Glomerular endothelial cell (primary cell): ENCODE measurements around a stretch of chr9.

DNA sequence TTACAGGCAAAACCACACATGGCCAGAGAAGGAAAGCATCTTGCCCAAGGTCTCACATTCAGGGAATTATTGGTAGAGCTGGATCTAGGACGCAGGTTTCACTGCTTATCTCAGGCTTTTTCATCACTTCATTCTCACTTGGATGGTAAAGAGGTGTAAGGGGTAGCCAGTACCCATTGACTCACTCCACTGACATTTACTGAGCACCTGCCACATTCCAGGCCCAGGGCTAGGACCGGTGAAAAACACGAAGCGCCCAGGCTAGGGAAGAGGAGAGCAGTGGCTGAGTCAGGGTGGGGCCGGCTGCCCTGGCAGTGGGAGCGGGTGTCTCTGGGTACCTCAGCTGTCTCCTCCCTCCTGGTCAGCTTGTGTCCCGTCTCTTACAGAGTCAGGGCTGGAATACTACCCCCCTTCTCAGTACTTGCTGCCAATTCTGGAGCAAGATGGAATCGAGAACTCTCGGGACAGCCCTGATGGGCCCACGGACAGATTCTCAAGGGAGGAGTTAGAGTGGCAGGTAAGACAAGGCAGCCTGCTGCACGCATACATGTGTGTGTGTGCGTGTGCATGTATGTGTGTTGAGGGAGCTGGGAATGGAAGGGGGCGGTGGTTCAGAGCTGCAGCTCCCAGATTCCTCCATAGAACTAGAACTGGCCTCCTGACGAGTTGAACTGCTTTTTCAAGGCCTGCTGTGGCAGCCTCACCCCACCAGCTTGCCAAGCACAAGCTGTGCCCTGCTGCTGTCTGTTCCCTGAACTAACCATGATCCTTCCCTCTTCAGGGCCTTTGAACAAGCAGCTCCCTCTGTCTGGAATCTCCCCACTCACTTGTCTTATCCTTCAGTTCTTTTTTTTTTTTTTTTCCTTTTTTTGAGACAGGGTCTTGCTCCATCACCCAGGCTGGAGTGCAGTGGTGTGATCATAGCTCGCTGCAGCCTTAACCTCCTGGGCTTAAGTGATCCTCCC lies 22.4 kb downstream of the LRSAM1 start:
- RAMPAGE, long total RNA: no peak

- RAMPAGE, long total RNA: no peak
These were observed 2.5 kb downstream of the NIBAN2 start for GRCh38 chr9:127566192-127566888.

DNA sequence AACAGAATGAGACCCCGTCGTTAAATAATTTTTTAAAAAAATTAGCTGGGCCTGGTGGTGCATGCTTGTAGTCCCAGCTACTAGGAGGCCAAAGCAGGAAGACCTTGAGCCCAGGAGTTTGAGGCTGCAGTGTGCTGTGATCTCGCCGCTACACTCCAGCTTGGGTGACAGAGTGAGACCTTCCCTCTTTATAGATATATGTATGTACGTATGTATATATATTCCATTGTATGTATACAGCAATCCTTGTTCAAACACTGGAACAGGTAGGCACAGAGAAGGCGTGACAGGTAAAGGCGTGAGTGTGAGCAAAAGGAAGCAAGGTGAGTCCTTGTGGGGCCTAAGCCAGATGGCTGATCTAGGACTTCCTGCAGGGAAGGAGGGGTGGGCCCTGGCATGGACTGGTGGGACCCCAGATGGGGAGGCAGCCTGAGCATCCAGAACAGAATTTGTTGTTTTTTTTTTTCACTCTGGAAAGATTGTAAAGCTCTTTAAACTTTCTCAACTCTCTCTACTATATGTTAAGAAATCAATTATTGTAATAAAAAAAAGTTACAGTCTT lies 4.1 kb upstream of the NIBAN2 start:
- RAMPAGE, long total RNA: no peak

- RAMPAGE, long total RNA: no peak
These were observed 30.1 kb downstream of the STXBP1 start for GRCh38 chr9:127642052-127642763.

- RAMPAGE, long total RNA: no peak
These were observed 25.2 kb downstream of the ENG start for GRCh38 chr9:127829201-127829711.

DNA sequence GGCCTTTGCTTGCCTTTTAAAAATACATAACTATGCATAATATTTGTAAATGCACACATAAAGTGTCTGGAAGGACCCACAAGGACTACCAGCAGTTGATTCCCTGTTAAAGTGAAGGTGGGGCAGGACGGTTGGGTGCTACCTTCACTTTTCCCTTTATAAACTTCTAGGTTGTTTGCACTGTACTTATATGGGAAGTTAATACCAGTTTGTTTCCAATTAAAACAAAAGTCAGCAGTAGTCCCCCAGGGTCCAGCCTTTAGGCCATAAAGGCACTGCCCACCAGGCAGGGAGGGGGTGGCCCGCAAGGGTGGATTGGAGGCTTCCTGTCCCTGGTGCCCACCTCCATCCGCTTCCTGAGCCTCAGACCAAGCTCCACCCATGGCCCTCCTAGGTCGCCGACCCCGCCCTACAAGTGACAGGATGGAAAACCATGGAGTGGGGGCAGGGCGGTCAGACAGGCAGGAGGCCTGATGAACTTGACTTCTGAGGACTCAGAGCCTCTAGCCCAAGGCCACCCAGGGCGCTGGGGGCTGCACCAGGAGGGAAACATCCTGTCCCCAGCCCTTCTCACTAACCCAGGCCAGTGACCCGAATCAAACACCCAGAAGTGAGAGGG lies 4.0 kb upstream of the ST6GALNAC6 start:
- RAMPAGE, long total RNA: no peak

DNA sequence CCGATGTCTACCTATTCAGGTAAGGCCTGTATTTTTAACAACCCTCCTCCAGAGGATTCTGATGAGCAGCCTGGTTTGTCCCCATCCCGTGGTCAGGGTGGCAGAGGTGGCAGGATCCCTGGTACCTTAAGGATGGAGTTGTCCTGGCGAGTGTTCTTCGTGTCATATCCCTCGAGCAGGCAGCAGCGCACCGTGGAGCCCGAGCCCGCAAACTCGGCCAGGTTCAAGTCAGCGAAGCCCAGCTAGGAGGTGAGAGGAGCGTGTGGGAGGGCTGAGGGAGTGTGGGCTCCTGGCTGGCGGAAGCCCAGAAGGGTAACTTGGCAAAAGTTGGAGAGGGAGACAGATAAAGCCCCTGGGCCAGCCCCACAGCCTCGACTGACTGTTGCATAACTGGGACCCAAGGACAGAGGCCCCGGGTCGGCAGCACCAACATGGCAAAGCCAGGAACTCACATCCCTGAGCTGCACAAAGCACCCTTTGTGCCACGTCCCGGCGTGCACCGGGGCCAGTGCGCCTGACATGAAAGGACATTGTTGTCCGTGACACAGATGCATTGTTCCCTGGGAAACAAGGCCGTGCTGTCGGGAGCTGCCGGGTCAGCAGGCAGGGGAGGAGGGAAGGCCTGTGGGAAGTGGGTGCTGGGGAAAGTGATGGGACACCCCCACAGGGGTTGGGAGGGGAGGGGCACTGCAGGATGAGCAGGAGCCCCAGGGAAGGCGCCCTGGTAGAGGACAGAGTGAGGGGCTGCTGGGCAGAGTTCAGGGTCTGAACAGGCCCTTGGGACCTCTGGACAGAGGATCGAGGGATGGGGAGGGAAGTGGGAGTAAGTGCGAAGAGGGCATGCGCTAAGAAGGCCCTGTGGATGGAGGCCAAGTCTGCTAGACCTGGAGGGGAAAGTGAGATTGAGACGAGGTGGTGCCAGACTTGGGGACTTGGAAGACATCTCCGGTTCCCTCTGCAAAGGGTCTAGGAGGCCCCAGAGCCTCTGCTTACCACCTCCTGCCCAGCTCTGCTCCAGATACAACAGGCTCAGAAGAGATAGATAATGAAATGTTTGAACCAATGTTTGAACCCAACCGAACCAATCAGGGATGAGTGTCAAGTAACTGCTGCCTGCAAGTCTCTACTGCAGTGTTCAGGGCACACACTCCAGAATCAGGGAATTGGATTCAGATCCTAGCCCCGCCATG lies 13.0 kb upstream of the DPM2 start:
- RAMPAGE, long total RNA: no peak

- RAMPAGE, long total RNA: no peak
These were observed 11.4 kb downstream of the EEIG1 start for GRCh38 chr9:127969276-127969866.

- RAMPAGE, long total RNA: no peak
These were observed 7.4 kb downstream of the EEIG1 start for GRCh38 chr9:127973195-127974029.

- RAMPAGE, long total RNA: no peak
These were observed 11.0 kb downstream of the NAIF1 start for GRCh38 chr9:128056124-128056478.

DNA sequence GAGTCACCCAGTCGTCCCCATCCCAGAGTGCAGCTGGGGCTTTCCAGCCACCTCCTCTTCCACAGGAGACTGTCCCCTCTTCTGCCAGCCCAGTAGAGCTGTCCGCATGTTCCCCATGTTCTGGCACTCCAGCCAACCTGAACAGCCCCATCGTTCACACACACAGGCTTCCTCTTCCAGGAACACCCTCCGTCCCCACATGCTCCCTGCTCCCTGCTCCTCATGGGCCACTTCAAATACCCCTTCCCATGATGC lies 25.1 kb downstream of the PTGES2 start:
- RAMPAGE, long total RNA: no peak

DNA sequence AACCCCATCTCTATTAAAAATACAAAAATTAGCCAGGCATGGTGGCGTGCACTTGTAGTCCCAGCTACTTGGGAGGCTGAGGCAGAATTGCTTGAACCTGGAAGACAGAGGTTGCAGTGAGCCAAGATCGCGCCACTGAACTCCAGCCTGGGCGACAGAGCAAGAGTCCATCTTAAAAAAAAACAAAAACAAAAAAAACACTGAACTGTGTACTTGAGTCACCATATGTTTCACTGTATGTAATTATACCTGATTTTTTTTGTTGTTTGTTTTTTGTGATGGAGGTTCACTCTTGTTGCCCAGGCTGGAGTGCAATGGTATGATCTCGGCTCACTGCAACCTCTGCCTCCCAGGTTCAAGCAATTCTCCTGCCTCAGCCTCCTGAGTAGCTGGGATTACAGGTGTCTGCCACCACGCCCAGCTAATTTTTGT lies 15.2 kb downstream of the PTGES2 start:
- RAMPAGE, long total RNA: no peak

- RAMPAGE, long total RNA: no peak
These were observed 2.0 kb downstream of the PTGES2 start for GRCh38 chr9:128125042-128126403.

- RAMPAGE, long total RNA: no peak
These were observed 9.9 kb downstream of the BBLN start for GRCh38 chr9:128169791-128170566.

- RAMPAGE, long total RNA: no peak
These were observed 10.1 kb downstream of the GOLGA2 start for GRCh38 chr9:128265466-128266295.

- RAMPAGE, long total RNA: no peak
These were observed 12.5 kb downstream of the SWI5 start for GRCh38 chr9:128288379-128289172.

GRCh38 chr9:128309209-128309881 lies 12.9 kb downstream of the TRUB2 start:
- RAMPAGE, long total RNA: no peak

- RAMPAGE, long total RNA: no peak
These were observed 654 bp downstream of the GLE1 start for GRCh38 chr9:128505002-128505743.

- RAMPAGE, long total RNA: no peak
These were observed 413 bp upstream of the SPTAN1 start for GRCh38 chr9:128551864-128552483.

GRCh38 chr9:128580847-128581191 lies 28.4 kb downstream of the SPTAN1 start:
- RAMPAGE, long total RNA: no peak